ENCODE data around the genes FERMT3 and VEGFB.

GRCh38 chr11:63767320-63767968 is 1.1 kb downstream of the ZFTA start:
- RRBS, result 2% methylated on average over 12 of the region's 23 CpGs

DNA sequence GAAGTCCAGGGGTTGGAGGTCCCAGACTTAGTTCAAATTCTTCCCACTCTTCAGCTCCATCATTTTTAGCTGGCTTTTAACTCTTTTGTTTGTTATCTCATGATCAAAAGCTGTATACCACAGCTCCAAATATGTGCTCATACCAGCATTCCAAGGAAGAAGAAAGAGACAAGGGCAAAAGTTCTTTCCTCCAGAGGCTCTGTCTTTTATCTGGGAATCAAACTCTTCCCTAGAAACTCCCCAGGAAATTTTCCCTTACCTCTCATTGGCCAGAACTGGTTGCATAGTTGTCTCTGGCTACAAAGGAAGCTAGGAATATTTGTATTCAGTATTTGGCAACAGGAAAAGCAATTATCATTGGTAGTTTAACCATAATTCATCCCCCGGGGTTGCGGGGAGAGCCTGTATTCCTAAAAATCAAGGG is 10.4 kb upstream of the ZFTA start:
- RRBS, result no CpG with 5 or more reads among the region's 2 CpGs

DNA sequence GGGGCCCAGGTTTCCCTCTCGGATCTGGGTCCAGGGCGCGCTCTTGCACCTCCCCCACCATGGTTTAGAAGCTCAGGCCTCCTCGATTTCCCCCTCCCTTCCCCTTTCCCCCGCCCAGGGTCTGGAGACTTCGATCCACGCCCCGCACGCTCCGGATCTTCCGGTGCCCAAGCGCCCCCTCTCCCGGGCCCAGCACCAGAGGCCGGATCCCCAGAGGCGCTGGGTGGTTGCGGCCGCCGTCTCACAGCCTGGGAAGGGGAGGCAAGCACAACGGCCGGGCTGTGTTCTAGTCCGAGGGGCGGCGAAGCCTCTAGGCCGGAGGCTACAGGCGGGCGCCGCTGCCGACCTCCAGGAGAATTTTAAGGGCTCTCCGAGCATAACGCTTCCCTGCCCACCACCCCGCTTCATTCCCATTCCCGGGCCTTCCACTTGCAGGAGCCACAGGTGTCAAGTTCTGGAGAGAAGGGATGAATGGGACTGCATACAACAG is 714 bp downstream of the SPINDOC start:
- RRBS, result 3% methylated on average over 17 of the region's 32 CpGs

DNA sequence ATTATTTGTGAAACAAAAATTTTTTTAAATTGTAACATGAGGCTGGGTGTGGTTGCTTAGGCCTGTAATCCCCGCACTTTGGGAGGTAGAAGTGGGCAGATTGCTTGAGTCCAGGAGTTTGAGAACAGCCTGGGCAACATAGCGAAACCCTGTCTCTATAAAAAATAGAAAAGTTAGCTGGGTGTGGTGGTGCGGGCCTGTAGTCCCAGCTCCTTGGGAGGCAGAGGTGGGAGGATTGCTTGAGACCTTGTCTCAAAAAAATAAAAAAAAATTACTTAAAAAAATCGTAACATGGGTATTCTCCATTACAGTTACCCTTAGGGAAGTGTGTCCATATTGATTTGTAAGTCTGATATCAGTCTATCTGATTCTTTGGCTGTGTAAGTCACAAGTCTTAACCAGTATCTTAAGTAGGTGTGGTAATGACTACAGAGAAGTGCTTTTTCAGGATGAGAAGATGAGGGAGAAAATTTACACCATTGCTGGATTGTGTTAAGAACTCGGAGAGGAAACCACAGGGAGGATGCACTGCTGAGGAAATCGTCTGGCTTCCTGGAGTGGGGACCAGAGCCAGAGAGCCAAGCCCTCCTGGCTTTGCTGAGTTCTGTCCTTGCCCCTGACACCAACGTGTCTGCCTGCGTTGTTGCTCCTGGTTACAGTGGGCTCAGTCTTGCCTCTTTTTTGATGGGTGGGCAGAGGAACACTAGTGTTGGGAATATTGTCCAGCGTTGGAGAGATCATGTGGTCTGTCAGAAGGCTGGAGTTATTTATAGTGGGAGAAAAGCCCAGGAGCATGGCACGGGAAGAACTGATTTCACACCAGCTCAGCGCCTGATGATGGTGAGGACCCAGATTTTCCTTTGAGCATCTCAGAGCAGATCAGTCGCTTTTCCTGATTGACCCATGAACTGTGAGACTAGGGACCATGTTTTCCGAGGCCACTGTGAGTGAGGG is 29.4 kb downstream of the MARK2 start:
- RRBS, result no CpG with 5 or more reads among the region's 13 CpGs

- RRBS, result no CpG with 5 or more reads among the region's 30 CpGs
Measured at GRCh38 chr11:63908635-63909145, 8.3 kb downstream of the RCOR2 start.

GRCh38 chr11:64000112-64000434 is 13.8 kb downstream of the OTUB1 start:
- RRBS, result 3% methylated on average over 13 of the region's 27 CpGs

GRCh38 chr11:64058326-64058939 is 22.7 kb downstream of the FLRT1 start:
- RRBS, result 76% methylated on average over 6 of the region's 21 CpGs

- RRBS, result no CpG with 5 or more reads among the region's 19 CpGs
Measured at GRCh38 chr11:64196886-64198207, 9.2 kb upstream of the FERMT3 start.

- RRBS, result 56% methylated on average over 2 of the region's 24 CpGs
Measured at GRCh38 chr11:64206062-64207063, at the start of gene FERMT3. Gene FERMT3 (plus strand): TSS chr11:64206721.

- RRBS, result 44% methylated on average over 7 of the region's 44 CpGs
Measured at GRCh38 chr11:64207064-64208159, 891 bp downstream of the FERMT3 start.

DNA sequence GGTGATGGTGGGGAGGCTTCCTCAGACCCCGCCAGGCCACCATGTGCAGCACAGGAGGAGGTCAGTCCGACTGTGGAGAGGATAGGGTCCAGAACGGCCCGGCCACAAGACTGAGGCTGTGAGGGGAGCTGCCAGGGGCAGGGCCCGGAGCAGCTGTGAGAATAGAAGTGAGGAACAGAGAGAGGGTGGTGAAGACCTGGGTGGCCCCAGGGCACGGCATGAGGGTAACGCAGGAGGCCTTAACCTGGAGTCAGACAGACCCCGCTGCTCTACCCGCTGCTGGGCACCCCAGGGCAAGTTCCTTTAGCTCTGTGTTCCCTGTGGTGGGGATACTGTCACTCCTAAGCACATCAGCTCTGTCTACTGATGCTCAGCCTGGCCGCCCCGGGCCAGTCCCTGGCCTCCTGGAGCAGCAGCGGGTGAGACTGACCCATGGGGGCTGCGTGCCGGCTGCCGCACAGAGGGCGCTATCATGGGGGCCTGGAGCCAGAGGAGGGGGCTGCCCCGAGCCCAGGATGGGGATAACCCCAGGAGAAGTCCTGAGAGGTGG is 1.7 kb downstream of the FERMT3 start:
- RRBS, result 72% methylated on average over 6 of the region's 17 CpGs

GRCh38 chr11:64234144-64234752 is at the start of gene VEGFB:
Gene VEGFB (plus strand): TSS chr11:64234584.
- RRBS, result under 1% methylated on average over 38 of the region's 83 CpGs

DNA sequence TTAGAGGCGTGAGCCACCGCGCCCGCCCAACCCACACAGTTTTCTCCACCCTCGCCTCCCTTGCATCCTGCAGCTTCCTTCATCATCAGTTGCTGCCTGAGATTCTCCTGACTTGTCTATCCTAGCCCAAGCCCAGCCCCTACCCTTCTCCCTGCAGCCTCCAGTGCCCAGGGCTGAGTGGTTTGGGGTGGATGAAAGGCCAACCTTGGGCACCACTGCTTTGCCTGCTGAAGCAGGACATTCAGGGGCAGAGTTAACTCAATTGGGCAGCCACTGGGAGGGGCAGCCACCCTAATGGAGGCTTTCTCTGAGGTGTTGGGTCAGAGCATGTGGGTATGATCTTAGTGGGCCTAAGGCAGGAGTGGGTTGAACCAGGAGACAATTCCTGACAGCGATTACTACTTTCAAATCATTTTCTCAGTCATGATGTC is 1.2 kb upstream of the ENSG00000286264 start:
- RRBS, result no CpG with 5 or more reads among the region's 6 CpGs

DNA sequence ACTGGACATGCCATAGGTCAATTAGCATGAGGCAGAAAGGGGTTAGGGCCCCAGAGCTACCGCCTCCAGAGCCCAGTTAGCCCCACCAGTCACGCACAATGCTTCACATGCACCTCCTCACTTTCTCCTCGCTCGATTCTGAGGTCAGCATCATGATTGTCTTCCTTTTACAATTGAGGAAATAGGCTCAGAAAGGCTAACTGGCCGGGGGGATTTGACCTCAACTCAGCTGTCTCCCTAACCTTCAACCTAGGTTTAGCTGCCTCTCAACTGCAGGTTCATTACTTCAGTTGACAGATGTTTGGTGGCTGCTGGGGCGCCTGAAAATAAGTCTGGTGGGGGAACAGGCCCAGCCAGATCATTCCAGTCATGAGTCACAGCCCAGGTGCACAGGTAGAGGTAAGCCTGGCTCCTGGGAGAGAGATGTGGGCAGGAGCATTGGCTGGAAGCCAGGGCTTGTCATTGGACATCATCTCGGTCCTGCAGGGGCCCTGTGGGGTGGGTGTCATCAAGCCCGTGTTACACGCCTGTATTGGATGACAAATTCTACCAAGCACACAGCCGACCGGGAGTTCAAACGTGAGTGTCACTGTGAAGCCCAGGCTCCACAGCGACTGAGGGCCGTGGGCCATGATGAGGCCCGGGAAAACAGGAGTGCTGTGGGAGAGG is 625 bp upstream of the ENSG00000286264 start:
- RRBS, result 2% methylated on average over 5 of the region's 15 CpGs

- RRBS, result no CpG with 5 or more reads among the region's 9 CpGs
Measured at GRCh38 chr11:64259761-64260636, 8.7 kb downstream of the PLCB3 start.

- RRBS, result no CpG with 5 or more reads among the region's 13 CpGs
Measured at GRCh38 chr11:64268435-64268924, 16.0 kb downstream of the BAD start.

DNA sequence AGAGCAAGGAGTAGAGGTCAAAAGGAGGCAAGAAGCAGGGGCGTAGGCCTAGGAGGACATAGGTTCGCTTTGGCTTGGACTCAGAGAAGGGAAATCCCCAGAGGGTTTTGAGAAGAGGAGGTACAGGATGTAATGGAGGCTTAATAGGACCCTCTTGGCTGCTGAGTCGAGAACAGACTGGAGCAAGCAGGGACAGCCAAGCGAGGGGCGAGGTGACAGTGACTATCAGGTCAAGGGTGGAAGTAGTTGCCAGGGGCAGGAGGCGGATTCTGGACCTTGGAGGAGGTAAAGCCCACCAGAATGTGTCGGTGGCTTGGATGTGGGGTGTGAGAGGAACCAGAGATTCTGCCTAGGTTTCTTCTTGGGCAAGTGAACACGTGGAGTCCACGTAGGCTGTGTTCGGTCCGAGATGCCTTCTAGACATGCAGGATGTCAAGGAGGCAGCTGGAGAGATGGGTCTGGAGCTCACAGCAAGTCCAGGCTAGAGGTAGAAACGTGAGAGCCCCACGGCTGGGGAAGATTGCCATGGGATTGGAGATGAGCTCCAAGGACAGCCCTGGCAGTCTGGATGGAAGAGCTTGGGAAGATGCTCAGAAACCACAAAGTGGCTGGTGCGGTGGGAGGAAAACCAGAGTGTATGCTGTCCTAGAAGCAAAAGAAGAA is 4.3 kb downstream of the TRMT112 start:
- RRBS, result no CpG with 5 or more reads among the region's 14 CpGs

DNA sequence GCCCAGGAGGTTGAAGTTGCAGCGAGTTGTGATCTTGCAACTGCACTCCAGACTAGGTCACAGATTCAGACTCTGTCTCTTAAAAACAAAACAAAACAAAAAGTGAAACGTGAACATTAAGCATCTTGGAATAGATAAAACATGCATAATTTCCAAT is 801 bp upstream of the CCDC88B start:
- RRBS, result no CpG with 5 or more reads among the region's 2 CpGs

DNA sequence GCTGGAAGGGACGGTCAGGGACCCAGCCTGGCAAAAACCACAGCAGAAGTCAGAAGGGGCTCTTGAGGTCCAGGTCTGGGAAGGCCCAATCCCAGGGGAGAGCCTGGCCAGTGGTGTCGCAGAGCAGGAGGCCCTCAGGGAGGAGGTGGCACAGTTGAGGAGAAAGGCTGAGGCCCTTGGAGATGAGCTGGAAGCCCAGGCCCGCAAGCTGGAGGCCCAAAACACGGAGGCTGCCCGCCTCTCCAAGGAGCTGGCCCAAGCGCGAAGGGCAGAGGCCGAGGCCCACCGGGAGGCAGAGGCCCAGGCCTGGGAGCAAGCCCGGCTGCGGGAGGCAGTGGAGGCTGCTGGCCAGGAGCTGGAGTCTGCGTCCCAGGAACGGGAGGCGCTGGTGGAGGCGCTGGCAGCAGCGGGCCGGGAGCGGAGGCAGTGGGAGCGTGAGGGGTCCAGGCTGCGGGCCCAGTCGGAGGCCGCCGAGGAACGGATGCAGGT is 4.6 kb downstream of the CCDC88B start:
- RRBS, result no CpG with 5 or more reads among the region's 24 CpGs

DNA sequence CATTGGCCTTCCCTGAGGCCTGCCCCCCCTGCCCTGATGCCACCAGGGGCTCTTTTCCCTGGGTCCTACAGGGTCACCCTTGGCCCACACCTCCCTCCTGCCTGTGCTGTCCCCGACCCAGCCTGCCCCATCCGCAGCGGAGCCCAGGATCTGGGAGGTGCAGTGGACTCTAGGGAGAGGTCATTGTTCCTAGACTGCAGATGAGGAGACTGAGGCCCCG is 4.8 kb upstream of the RPS6KA4 start:
- RRBS, result no CpG with 5 or more reads among the region's 4 CpGs